Melanocyte of skin (primary cell): Measurements from ENCODE around the genes LTA4H and NEDD1.

DNA sequence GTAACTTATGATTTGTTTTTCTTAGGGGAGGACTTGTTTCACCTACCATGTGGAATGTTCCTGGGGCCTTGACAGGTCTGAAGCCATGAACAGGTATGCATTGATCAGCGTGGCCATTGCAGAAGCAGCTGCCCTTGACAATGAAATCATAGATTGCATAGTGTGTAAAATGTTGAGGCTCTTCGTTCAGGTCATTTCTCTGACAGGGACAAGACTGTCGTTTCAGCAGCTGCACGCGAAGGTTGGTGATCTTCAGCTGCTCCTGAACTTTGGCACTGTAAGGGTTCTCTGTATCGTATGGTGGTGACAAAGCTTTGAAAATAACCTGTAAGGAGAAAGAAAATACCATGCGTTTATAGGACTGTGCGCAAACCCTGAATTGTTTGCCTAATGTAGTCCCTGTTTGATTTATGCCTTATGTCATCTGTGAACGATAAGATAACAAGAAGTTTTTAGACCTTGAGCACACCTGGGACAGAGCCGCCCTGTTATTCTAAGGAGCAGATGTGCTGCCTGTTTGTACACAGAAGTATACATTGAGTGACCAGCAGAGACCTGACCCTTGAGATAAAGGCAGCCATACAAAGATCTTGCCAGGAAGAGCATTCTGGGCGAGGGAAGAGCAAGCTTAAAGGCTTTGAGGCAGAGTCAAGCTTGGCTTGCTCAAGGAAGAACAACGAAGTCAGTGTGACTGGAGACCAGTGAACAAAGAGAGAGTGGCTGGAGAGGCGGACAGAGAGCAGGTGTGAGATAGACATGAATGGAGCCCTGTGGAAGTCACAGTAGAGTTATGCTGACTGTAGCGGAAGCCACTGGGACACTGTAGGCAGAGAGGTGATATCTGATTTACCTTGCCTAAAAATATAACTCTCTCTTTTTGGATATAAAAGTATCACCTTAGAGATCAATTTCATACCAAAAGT lies 52.5 kb downstream of the NTN4 start:
- CAGE, long polyA plus RNA, 2 experiments: no peak in any of the 2 experiments

DNA sequence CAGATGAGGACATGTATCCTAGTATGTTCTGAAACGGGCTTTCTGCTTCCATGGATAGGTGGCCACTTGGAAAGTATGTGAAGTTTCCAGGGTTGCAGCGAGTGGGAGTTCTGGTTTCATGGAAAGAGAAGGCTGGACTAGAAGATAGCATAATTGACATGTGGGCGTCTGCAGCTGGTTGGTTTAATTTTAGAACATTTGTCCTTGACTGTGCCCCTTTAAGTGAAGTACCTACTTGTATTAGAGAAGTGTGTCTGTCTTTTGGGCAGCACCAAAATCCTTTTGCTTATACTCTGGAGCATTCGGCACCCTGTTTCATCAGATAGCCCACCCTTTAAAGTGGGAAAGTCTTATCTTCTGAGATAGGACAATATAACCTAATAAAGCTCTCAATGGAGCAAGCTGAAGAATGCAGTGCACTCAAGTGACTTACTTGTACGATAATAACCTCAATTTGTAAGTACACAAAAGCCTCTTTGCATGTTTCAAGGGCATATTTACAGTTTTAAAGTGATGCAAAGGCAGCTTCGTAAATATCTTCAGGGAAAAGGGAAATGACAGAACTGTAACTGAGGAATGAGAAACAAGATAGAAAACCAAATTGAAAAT lies 35.2 kb downstream of the NTN4 start:
- CAGE, long polyA plus RNA, 2 experiments: no peak in any of the 2 experiments

- CAGE, long polyA plus RNA, 2 experiments: start-site peak on the minus strand in 2 of 2 experiments, at chr12:96035561-96035634 at its widest, 314 to 1,085 reads per replicate
Measured at GRCh38 chr12:96034996-96036306, at the start of gene LTA4H. LTA4H (minus strand) TSS chr12:96035587.

DNA sequence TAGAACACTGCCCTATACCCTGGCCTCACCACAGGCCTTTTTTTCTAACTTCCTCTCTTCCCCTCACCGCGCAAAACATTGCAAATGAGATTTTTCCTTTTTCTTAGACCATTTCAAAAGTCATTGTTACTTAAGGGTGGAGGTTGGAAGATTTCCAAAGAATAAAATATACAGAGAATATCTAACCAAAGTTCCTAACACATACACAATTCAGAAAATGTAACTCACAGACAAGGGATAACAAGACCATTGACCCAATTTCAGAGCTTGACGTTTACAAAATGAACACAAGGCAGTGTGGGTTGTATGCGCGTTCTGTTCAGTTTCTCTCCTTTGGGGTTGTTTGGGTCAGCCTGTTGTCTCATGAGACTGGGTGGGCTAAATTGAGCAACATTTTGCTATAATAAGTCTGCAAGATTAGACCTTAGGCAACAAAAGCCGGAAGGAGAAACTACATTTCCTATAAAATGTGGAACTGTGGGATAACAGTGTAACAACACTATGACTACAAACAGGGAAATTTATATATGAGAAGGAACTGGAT lies 18.8 kb upstream of the LTA4H start:
- CAGE, long polyA plus RNA, 2 experiments: no peak in any of the 2 experiments

DNA sequence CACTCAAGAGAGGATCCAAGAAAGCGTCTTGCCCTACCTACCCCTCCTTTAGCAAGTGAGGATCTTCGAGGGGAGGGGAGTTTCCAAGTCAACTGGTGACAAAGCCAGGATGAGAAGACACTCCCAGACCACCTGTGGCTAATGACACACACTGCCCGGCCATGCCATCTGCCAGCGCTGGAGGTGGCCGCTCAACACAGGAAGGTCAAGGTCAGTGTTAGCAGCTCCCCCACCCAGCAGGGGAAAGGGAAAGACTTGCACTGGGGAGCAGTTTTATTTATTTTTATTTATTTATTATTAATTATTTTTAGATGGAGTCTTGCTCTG lies 41.3 kb downstream of the ELK3 start:
- CAGE, long polyA plus RNA, 2 experiments: no peak in any of the 2 experiments

DNA sequence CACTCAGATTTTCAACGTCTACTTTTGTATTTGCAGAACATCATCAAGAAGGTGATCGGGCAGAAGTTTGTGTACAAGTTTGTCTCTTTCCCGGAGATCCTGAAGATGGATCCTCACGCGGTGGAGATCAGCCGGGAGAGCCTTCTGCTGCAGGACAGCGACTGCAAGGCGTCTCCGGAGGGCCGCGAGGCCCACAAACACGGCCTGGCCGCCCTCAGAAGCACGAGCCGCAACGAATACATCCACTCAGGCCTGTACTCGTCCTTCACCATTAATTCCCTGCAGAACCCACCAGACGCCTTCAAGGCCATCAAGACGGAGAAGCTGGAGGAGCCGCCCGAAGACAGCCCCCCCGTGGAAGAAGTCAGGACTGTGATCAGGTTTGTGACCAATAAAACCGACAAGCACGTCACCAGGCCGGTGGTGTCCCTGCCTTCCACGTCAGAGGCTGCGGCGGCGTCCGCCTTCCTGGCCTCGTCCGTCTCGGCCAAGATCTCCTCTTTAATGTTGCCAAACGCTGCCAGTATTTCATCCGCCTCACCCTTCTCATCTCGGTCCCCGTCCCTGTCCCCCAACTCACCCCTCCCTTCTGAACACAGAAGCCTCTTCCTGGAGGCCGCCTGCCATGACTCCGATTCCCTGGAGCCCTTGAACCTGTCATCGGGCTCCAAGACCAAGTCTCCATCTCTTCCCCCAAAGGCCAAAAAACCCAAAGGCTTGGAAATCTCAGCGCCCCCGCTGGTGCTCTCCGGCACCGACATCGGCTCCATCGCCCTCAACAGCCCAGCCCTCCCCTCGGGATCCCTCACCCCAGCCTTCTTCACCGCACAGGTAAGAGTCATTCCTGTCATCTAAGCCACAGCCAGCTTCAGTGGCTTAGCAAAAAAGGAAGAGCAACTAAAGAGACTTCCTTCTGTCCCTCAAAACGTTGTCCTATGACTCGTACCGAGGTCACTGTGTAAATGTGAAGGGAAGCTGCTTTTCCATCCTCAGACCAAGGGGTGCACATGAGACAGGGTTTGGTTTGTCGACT lies 53.0 kb downstream of the ELK3 start:
- CAGE, long polyA plus RNA, 2 experiments: no peak in any of the 2 experiments

DNA sequence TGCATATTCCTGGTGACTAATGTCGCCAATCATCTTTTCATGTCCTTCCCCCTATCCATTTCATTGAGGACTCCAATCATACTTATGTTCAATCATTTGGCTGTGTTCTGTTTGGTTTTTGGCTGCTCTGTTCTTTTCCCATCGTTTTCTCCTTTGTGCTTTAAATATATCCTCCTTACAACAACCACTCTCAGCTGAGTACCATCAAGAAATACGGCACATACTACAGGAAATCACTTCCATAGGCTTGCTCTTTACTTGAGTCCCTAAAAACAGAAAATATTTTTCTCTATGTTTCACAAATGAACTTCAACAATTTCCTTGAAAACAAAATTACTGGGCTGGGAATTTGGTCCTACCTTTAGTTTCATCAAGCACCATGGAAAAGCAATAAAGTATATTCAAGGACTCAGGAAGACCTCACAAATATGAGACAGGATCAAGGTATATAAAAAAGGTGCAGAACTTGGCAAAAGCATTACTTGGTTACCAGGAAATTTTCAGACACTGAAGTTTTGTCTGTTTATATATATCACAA lies 35.7 kb downstream of the CDK17 start:
- CAGE, long polyA plus RNA, 2 experiments: no peak in any of the 2 experiments

GRCh38 chr12:96374808-96375892 lies 25.1 kb downstream of the CDK17 start:
- CAGE, long polyA plus RNA, 2 experiments: no peak in any of the 2 experiments

GRCh38 chr12:96436256-96436780 lies 36.1 kb upstream of the CDK17 start:
- CAGE, long polyA plus RNA, 2 experiments: no peak in any of the 2 experiments

- CAGE, long polyA plus RNA, 2 experiments: no peak in any of the 2 experiments
Measured at GRCh38 chr12:96906401-96907657, at the start of gene NEDD1. NEDD1 (plus strand) TSS chr12:96907257.

GRCh38 chr12:98274760-98275163 lies 240.6 kb upstream of the TMPO start:
- CAGE, long polyA plus RNA, 2 experiments: no peak in any of the 2 experiments

- CAGE, long polyA plus RNA, 2 experiments: no peak in any of the 2 experiments
Measured at GRCh38 chr12:98370444-98370864, 144.9 kb upstream of the TMPO start.

DNA sequence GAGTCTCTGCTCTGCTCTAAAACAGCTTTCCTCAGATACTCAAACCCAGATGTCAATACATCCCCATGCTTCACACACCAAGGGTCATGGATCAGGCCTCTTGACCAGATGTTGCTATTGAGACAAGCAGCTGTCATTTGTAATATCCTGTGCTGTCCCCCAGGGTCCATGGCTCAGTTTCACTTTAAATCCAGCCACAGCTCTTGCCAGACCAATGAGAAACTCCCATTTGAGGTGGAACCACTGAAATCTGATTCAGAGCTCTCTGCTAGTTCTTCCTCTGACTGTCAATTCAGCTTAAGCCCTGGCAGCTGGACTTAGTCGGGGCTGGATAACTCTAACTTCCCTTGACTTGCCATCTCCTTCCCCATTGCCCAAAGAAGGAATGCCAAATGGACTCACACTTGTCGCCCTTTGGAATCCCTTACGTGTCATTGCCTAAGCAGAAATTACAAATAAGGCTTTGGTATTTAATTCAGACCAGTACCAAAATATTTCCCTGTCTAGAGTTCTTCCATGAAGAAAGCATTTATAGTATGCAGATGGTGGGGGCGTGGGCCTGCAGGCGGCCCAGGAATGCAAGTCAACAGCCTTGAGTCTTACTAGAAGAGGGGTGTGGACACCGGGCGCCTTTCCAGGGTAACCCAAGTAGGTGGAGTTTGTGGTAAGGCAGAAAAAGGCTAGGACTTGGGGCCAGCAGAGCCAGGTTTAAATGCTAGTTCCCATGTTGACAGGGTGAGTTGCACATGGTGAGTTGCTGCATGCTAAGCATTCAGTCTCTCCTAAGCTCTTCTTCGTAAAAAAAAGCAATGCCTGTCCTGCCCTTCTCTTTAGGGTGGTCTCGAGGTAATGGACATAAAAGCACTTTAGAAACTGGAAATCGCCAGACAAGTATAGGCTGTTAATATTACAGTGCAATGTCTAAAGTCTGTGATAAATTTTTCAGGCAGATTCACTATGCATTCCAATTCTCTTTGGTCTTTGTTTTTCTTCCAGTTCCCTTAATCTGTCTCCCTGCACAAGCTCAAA lies 96.8 kb upstream of the TMPO start:
- CAGE, long polyA plus RNA, 2 experiments: no peak in any of the 2 experiments

DNA sequence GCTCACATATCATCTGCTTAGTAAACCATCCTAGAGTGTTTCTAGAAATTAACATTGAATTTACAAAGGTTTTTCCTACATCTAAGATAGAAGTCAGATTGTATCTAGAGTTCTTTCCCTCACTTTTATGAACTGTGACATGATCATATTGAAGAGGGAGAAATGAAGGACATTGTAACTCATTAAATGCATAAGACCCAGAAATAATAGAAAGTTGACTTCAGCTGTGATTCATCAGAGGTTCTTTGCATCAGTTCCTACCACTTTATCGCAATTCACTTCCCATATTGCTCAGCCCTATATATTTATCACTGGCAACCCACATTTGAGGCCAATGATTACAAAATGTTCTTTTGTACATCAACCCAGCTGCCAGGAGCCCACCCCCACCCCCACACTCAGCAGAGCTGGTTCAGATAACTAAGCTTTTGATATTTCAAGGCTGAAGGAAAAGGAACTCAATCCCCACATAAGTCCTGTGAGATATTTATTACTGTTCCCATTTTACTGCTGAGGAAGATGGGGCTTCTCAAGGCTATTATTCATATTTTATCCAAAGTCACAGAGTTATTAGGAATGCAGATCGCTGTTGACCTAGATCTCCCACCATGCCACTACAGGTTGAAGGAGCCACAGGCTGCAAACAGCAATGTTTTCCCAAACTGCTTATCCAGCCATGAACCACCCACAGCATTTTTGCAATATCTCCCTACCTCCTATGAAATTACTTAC lies 51.2 kb upstream of the TMPO start:
- CAGE, long polyA plus RNA, 2 experiments: no peak in any of the 2 experiments

GRCh38 chr12:98578801-98579379 lies 14.6 kb upstream of the SLC25A3 start:
- CAGE, long polyA plus RNA, 2 experiments: no peak in any of the 2 experiments

- CAGE, long polyA plus RNA, 2 experiments: no peak in any of the 2 experiments
Measured at GRCh38 chr12:98593164-98593567, 320 bp upstream of the SLC25A3 start.

GRCh38 chr12:98643822-98644669 lies 542 bp downstream of the IKBIP start:
- CAGE, long polyA plus RNA, 2 experiments: no peak in any of the 2 experiments

DNA sequence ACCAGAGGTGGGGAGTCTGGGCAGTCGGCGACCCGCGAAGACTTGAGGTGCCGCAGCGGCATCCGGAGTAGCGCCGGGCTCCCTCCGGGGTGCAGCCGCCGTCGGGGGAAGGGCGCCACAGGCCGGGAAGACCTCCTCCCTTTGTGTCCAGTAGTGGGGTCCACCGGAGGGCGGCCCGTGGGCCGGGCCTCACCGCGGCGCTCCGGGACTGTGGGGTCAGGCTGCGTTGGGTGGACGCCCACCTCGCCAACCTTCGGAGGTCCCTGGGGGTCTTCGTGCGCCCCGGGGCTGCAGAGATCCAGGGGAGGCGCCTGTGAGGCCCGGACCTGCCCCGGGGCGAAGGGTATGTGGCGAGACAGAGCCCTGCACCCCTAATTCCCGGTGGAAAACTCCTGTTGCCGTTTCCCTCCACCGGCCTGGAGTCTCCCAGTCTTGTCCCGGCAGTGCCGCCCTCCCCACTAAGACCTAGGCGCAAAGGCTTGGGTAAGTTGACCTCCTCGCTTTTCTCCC lies 318 bp downstream of the APAF1 start:
- CAGE, long polyA plus RNA, 2 experiments: no peak in any of the 2 experiments

GRCh38 chr12:98646332-98646746 lies 1.2 kb downstream of the APAF1 start:
- CAGE, long polyA plus RNA, 2 experiments: no peak in any of the 2 experiments

DNA sequence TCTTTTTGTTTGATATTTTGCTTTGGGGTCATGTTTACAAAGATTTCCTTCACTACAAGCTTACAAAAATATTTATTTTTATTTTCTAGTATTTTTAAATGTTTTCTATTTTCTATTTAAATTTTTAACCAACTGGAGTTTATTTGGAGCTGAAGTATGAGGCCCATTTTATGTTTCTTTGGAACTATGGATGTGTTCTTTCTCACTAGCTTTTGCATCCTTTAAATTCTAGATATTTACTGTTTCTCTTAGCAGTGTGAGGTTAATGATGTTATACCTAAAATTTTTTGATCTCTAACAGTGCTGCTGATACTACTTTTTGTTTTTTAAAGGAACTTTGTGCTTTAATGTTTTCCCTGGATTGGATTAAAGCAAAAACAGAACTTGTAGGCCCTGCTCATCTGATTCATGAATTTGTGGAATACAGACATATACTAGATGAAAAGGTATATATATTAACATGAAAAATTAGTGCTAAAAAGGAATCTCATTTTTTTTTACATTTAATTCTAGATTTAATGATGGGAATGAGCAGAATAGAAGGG lies 25.6 kb downstream of the APAF1 start:
- CAGE, long polyA plus RNA, 2 experiments: no peak in any of the 2 experiments